Monocyte (primary cell): ENCODE measurements around a stretch of chr22.

DNA sequence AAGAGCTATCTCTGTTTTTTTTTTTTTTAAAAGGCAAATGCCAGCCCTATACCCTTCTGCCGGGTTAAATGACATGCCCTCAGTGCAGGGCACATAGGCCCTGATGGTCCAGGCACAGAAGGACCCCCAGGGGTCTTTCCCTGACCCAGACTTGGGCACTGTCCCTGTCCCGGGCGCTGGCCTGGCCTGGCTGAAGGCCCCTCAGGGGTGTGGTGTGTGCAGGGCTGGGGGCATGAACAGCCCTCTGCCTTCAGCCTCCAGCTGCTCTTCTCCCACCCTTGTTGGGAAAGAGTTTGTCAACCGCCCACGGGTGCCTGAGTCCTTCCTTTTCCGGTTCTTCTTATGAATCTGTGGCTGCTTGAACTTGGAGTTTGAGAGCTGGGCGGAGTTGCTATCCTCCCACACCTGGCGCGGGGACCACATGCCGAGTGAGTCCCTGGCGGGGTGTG lies 13.5 kb downstream of the NFAM1 start:
- PRO-cap, 2 experiments, result no peak in any of the 2 experiments

DNA sequence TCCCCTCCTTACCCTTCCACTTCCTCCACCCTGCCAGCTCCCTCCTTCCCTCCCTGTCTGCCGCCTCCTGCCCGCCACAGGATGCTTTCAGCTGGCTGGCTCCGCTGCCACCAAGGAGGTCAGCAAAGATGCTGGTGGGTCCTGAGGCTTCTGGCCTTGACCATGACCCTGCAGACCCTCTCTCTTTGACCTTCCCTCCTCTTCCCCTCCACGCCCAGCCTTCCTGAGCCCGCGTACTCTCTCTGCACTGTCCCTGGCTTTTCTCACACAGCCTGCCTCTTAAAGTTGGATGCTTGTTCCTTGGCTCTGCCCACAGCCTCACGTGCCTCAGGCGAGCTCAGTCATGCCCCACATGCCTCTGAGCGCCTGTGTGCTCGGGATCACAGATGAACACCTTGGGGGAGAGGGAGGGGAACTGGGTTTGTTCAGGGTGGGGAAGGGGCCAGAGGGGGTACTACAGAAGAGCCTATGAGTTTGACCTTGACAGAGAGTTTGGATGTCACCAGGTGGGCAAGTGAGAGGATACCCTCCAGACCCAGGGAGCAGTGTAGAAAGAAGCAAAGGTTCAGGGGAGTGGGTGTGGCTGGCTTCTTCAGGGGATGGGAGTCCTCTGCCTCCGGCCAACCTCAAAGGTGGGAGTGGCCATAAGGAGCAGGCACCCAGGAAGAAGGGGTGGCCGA lies 6.6 kb downstream of the NFAM1 start:
- PRO-cap, 2 experiments, result no peak in any of the 2 experiments

DNA sequence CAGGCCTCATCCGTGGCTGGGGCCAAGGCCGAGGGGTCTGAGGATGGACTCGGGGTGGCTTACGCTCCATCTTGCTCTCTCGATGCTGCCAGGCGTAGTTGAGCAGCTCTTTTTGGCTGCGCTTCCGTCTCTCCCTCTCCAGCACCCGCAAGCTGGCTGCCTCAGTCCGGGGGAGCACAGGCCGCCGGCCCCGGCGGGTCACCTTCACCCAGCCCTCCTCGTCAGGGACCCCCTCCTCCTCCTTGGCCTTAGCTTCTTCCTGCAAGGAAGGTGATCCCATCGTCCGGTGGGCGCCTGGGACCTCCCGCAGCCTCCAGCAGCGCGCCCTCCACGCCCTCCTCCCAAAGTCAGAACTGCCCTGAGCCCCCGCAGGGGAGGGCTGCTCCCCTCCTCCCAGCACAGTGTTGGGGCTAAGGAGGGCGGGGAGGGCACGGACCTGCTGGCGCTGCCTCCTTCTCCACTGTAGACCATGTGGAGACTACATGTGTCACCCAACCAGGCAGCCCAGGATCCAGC lies 22.2 kb downstream of the SERHL2 start:
- PRO-cap, 2 experiments, result no peak in any of the 2 experiments

- PRO-cap, 2 experiments, result no peak in any of the 2 experiments
Observed at GRCh38 chr22:42581836-42582571, 28.2 kb downstream of the SERHL2 start.

- PRO-cap, 2 experiments, result no peak in any of the 2 experiments
Observed at GRCh38 chr22:42662573-42662886, 13.3 kb upstream of the CYB5R3 start.

DNA sequence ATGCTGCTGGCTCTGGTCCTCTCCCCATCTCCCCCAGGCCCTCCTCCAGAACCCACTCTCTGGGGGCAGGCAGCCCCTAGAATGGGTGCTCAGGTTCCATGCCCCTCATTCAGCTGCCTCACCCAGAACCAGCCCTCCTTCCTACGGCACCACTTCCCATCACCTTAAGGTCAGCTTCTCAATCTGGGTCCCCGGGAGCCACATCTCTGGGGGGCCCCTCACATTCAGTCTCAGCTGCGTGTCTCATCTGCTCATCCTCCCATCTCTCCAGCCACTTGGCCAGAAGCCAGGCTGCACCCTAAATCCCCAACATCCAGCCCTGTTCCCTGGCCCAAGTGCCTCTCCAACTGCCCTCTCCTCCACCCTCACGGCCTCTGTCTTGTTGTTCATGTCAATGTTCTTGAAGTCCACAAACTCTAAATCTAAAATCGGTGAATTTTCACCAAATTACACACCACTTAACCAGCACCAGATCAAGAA lies 34.0 kb downstream of the A4GALT start:
- PRO-cap, 2 experiments, result no peak in any of the 2 experiments

GRCh38 chr22:42688269-42689007 lies 32.2 kb downstream of the A4GALT start:
- PRO-cap, 2 experiments, result no peak in any of the 2 experiments

GRCh38 chr22:42718605-42719544 lies 1.8 kb downstream of the A4GALT start:
- PRO-cap, 2 experiments, result no peak in any of the 2 experiments

DNA sequence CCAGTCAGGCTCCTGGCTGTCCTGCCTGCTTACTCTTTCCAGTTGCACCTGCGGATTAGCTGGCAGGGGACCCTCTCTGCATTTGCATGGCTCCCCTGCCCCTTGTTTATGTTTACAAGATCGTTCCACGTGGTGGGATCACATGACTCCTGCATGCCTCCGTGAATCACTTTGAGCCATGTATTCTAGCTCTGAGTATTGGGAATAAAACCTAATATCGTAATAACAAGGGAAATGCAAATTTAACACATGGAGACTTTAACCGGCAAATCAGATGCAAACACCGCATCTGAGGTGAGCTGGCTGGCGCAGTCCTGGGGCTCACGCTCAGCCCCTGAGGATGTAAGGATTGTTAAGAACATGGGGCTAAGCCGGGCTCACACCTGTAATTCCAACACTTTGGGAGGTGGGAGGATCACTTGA lies 36.9 kb upstream of the A4GALT start:
- PRO-cap, 2 experiments, result no peak in any of the 2 experiments

- PRO-cap, 2 experiments, result no peak in any of the 2 experiments
Observed at GRCh38 chr22:42867486-42868128, 10.5 kb upstream of the ARFGAP3 start.

- PRO-cap, 2 experiments, result no peak in any of the 2 experiments
Observed at GRCh38 chr22:42875939-42876529, 19.0 kb upstream of the ARFGAP3 start.

- PRO-cap, 2 experiments, result no peak in any of the 2 experiments
Observed at GRCh38 chr22:42881901-42882731, 25.0 kb upstream of the ARFGAP3 start.

DNA sequence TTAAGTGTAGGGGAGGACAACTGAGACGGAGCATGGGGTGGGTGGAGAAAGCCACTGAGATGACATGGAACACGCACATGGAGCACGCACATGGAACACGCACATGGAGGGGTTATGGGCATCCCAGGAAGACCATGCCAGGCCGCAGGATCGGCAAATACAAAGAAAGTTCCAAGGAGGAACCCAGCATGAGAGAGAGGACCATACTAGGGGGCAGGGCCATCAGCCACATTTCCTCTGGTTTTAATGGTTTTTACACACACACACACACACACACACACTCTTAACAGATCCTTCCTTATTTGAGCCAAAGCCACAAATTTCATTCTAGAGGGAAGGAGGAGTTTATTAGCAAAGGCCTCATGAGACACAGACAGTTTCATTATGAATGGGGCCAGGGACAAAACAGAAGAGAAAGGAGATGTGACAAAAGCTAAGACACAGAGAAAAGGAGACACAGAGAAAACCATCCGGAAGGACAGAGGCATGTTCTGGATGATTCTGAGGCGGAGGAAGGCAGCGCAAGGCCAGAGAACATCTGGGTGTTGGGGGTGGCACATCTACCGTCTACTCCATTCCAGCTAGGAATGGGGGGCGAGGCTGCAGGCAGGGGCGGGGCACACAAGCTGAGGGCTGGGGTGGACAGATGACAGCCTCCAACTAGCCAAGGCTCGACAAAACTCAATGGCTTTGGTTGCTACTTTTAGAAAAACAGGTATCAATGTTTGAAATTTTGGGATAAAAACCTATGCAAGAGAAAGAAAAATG lies 32.2 kb upstream of the ARFGAP3 start:
- PRO-cap, 2 experiments, result no peak in any of the 2 experiments

GRCh38 chr22:42890880-42891330 lies 33.8 kb upstream of the ARFGAP3 start:
- PRO-cap, 2 experiments, result no peak in any of the 2 experiments

- PRO-cap, 2 experiments, result no peak in any of the 2 experiments
Observed at GRCh38 chr22:42901677-42902306, 44.7 kb upstream of the ARFGAP3 start.

DNA sequence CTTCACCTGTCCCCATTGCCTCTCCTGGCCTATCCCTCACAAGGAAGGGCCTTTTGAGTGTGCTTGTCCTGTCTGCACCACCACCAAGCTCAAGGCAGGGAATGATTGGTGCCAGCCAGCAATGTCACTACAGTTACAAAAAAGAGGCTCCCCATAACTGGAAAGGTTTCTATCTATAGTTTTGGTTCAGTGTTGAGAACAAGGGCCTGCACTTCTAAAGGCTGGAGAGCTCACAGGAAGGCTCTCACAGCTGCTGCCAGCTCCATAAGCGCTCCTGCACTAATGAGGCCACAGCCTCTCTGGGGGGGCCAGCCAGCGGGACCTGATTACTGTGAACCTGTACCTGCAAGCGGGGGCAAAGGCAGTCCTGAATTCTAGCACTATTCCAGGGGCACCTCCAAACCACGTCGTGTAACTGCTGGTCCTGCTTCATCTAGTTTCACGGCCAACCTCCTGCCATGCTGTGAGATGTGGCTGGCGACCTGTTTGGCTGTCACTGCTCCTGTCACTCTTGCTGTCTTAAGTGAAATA lies 53.1 kb upstream of the ARFGAP3 start:
- PRO-cap, 2 experiments, result no peak in any of the 2 experiments

DNA sequence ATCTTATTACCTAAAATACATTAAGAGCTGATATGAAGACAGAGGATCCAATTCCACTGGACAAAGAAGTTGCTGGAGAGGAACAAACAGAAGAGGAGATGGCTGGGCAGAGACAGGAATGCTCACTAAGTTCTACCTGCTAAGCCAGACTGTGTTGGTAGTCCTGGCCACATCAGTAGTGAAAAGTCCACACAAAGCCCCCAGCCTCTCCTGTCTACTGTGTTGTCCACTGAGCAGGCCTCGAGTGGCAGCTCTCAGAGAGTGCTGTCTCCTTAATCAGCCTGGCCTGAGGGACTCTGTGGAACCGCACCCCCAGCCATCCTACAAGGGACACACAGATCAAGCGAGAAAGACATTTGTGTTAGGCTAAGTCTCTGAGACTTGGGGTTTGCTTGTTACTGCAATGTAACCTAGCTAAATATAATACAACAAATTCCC lies 71.0 kb downstream of the PACSIN2 start:
- PRO-cap, 2 experiments, result no peak in any of the 2 experiments

- PRO-cap, 2 experiments, result no peak in any of the 2 experiments
Observed at GRCh38 chr22:43001523-43001855, 13.5 kb downstream of the PACSIN2 start.

DNA sequence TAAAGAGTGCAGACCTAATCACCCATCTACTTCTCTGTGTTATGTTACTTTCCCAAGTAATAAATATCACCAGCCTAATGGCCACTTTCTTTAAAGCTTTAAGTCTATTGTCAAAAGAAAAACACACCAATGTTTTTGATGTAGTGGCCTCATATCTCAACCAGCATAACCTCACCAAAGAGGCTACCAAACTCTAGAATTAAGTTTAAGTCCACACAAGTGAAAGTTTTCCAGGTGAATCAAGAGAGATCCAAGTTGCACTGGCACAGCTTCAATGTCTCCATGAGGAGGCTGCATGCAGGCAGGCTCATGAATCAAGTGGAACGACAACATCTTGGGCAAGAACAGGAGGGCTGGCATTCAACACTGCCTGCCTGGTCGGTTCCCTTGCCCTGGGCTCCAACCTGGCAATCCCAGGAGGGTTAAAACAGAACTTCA lies 1.7 kb downstream of the PACSIN2 start:
- PRO-cap, 2 experiments, result no peak in any of the 2 experiments

DNA sequence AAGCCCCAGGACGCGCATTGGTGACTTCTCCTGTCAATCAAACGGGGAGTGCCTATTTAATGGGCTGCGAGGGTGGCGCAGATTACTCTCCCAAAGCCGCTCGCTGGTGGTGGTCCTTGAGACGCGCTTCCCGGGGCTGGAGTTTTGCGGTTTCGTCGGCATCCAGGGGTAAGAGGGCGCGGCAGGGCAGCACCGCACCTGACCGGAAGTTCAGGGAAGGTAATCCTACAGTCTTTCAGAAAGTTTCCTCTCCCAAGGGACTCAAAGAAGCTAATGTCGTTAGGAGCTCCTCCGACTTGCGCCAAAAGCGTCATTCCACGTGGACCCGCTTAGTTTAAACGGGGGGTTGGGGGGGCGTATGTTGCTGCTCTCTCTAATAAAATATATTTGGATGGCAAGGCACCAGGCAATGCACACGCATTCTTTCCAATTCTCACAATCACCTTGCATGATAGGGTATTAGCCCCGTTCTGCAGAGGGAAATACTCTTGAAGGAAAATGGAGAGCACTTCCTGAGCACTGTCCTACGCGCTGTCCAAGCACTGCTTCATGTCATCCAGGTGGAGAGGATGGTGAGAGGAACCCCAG lies 445 bp upstream of the PACSIN2 start:
- PRO-cap, 2 experiments, result peak in 2 of 2 experiments; most common plus-strand start position 85 of the sequence (in 2)